ENCODE measurements around a stretch of chr15.

- PRO-cap, 2 experiments, result no peak in any of the 2 experiments
Observed at GRCh38 chr15:62135264-62136240, 29.5 kb downstream of the C2CD4B start.

DNA sequence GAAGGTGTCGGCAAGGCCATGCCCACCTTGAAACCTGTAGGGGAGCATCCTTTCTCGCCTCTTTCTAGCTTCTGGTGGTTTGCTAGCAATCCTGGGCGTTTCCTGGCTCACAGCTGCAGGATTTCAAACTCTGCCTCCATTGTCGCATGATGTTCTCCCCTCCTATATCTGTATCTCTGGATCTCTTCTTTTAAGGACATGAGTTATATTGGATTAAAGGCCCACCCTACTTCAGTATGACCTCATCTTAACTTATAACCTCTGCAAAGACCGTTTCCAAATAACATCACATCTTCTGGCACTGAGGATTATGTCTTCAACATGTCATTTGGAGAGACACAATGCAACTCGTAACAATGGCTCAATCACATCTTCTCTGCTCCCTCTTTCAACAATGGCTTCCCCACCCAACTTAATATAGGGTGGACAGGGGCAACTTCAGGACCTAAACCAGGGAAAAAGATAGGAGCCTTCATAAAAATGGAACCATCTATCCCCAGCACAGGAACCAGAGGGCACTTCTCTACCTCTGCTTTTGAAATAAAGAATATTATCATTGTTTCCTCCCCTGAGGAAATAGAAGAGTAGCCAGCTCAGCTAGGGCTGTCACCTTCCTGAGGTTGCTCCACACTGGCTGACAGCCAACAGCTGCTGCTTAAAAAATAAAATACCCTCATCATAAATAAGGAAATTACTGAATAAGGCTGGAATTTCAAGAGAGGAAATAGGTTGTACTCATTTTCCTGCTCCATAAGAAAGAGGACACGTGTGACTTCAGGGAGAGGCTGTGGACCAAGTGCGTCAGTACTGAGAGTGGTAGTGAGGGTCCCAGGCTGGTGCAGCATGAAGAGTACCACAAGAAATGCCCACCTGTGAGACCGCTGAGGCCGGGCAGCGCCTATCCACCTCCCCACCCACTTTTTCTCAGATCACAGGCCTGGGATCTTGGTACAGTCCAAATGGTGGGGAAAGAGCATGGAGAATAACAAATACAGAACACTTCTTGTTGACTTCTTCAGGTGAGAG is 7.9 kb upstream of the C2CD4B start:
- PRO-cap, 2 experiments, result no peak in any of the 2 experiments

DNA sequence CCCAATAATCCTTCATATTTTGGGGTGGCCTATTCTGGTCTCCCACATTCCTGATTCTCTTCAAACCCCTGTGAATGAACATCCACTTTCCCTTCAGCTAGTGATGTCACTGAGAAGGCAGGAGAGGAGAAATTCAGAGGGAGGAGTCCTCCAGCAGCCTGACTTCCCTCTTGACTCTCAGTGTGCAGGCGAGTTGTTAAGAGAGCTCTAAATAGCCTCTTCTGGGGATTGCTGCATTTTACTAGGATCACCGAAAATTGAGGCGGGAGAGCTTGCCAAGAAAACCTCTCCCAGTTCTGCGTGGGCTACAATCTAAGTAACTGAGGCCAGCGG is 168.6 kb downstream of the TLN2 start:
- PRO-cap, 2 experiments, result no peak in any of the 2 experiments

- PRO-cap, 2 experiments, result no peak in any of the 2 experiments
Observed at GRCh38 chr15:62624825-62625803, 234.8 kb downstream of the TLN2 start.

- PRO-cap, 2 experiments, result no peak in any of the 2 experiments
Observed at GRCh38 chr15:62674948-62675437, 284.6 kb downstream of the TLN2 start.

DNA sequence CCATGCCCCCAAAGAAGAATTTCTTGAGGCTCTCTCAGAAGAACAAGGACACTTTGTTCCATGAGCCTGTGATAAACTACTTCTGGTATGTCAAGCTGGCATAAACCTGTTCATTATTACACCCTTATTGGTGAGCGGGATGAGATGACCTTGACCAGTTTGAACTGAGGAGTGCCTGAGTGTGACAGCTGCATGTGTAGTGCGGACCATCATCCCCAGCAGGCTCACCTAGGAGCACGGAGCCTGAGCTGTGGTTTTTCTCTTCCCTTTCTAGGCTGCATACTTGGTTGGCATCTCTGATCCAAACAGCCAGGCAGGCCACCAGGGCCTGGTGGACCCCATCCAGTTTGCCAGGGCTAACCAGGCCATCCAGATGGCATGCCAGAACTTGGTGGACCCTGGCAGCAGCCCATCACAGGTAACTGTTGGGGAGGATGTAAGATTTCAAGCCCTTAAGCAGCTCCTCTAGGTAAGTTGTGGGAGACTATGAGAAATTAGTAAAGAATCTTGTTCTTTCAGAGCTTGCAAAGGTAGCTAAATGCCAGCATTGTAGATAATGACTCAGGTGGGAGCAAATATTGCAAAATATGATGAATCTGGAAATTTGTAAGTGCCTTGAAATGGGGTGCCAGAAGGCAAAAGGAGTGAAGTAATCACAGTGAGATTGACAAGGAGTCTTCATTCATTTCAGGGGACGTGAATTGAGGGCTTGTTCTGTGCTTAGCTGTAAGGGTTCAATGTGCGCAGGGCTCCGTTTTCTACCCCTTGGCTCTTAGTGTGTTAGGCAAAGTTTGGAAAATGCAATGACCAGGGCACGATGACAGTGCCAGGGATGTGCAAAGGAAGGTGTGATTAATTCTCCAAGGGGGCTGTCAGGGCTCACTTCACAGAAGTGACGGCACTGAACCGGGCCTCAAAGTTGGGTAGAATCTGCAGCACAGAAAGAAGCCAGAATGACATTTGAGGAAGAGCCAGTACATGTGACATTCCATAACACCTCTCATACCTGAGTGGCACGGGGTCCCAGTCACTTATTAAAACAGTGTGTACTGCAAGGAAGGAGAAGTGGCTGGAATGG is 288.7 kb upstream of the TPM1 start:
- PRO-cap, 2 experiments, result no peak in any of the 2 experiments

DNA sequence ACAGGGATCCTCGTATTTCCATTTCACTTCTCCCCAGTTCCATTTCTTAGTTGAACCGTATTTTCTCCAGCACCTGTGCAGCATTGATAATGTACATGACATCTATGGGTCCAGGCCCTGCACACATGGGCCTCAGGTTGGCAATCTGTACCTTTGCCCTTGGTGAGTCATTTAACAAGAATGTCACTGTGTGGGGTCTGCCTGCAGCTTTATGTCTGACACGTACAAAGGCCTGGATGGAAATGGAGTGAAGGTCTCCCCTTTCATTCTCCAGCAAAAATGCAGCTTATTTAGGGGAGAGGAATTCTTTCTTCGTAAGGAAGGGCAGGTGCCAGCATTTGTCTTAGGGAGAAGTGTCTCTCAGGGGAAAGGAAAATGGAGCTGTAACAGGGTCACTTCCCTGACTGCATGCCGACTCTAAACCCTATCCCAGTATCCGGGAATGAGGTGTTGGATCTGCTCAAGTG is 230.3 kb upstream of the TPM1 start:
- PRO-cap, 2 experiments, result no peak in any of the 2 experiments

- PRO-cap, 2 experiments, result peak in 1 of 2 experiments; most common minus-strand start chr15:62835585 (in 1)
Observed at GRCh38 chr15:62835282-62835724, 207.2 kb upstream of the TPM1 start.

GRCh38 chr15:62895675-62896505 is 146.7 kb upstream of the TPM1 start:
- PRO-cap, 2 experiments, result no peak in any of the 2 experiments

DNA sequence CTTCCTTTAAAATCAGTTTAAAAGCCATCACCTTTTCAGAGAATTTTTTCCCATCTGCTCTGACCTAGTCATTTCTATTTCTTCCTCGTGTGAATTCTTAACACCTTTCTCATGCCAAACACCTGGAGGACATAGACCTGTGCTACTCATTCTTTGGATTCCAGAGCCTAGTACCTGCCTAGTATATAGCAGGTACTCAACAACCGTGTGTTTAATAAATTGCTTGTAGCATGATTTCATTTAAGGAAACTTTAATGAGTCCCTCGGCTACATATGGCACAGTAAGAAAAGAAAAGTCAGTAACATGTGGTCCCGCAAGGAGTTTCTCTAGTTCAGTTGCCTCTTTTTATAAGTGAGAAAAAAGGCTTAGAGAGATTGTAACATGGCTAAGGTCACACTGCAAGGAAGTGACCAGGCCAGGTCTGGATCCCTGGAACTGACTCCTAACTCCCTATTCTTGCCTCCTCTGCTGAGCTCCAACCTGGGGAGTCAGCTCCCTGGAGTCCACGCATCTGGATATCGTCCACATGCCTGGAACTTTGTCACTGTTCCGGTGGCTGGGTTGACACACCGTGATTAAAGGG is 1.9 kb upstream of the TPM1 start:
- PRO-cap, 2 experiments, result no peak in any of the 2 experiments

GRCh38 chr15:63048740-63049668 is 6.5 kb downstream of the TPM1 start:
- PRO-cap, 2 experiments, result no peak in any of the 2 experiments

GRCh38 chr15:63061557-63062094 is 19.1 kb downstream of the TPM1 start:
- PRO-cap, 2 experiments, result no peak in any of the 2 experiments

DNA sequence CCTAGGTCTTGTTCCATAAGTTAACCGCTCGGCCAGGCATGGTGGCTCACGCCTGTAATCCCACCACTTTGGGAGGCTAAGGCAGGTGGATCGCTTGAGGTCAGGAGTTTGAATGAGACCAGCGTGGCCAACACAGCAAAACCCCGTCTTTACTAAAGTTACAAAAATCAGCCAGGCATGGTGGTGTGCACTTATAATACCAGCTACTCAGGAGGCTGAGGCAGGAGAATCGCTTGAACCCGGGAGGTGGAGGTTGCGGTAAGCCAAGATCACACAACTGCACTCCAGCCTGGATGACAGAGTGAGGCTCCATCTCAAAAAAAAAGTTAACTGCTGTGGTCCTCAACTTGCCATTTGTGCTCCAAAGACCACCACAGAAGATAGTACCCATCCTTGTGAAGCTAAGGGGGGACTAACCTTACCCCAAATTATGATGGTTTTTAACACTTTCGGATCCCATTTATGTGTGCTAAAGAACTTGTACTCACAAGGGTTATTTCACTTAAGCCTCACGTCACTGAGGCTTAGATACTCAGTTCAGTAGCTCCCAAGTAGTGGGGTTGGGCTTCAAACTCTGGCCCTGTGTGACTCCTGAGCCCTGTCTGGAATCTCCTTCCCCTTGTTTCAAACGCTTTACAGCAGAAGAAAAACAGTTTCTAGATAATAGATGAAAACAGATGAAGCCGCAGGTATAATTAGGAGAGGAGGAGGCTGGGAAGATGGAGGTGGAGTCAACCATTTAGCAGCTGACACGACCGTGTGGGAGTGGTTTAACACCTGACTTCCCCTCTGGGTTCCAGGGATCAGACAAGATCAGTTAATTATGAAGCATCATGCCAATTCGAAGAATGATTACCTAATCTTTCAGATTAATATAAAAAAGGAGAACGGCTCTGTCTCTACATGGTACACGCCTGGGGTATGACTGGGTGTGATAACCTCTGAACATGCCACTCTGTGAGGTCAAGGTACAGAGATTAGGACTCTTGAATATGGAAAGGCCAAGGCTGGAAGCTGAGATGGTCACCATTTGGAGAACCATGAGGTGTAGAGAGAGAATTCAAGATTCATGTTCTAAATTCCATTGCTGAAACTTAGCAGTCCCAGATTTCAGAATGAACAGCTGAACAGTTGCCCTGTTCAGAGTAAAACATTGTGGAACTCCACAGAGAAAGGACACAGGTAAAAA is 30.9 kb downstream of the TPM1 start:
- PRO-cap, 2 experiments, result no peak in any of the 2 experiments

DNA sequence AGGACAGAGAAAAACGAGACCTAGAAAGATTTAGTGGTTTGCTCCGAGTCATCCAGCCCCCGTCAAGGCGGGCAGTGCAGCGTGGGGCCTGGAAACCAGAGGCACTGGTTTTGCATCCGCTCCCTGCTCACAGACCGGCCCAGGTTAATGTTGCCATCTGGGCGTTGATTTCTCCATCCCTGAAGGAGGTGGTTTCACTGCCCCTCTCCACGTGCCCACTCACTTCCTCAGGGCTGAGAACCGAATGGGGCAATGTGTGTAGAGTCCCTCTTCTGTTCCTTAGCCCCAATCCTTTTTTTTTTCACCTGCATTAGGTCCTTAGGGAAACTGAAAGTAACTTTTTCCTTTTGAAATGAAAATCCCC is 32.8 kb downstream of the TPM1 start:
- PRO-cap, 2 experiments, result no peak in any of the 2 experiments

GRCh38 chr15:63105387-63105767 is 16.3 kb upstream of the LACTB start:
- PRO-cap, 2 experiments, result peak in 1 of 2 experiments; most common minus-strand start chr15:63105523 (in 1)

- PRO-cap, 2 experiments, result peak in 2 of 2 experiments; most common plus-strand start chr15:63123025 (in 2)
Observed at GRCh38 chr15:63122998-63123563, 1.4 kb downstream of the LACTB start.

DNA sequence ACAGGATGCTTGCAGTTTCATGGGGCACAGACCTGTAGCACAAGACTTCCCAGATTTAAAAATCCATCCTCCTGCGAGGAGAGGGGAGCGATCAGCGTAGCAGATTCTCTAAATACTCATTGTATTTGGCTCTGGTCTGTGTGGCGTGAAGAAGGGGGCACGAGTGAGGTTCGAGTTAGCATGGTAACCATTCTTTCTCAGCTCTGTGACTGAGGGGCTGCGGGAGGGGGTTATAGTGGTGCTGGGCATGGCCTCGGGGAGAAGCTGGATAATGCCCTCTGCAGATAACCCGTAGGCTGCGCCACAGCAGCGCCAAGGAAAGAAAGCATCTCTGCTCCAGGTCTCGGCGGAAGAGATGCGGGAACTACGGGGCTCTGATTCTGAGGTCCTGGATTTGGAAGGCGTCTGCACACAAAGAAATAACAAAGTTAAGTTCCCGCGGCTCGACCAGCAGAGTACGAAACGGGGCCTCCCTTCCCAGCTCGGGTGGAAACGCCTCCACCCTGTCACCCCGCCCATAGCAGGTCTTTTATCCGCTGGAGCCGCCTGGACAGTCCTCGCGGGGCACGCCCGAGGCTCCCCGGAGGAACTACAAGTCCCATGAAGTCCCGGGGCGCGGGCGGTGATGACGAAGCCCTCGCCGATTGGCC is 467 bp upstream of the RAB8B start:
- PRO-cap, 2 experiments, result peak in 2 of 2 experiments; most common minus-strand start position 502 of the sequence (in 1)

- PRO-cap, 2 experiments, result peak in 1 of 2 experiments; most common plus-strand start chr15:63203994 (in 1)
Observed at GRCh38 chr15:63203799-63204226, 14.4 kb downstream of the RAB8B start.

GRCh38 chr15:63245461-63245823 is 32.0 kb upstream of the APH1B start:
- PRO-cap, 2 experiments, result no peak in any of the 2 experiments

DNA sequence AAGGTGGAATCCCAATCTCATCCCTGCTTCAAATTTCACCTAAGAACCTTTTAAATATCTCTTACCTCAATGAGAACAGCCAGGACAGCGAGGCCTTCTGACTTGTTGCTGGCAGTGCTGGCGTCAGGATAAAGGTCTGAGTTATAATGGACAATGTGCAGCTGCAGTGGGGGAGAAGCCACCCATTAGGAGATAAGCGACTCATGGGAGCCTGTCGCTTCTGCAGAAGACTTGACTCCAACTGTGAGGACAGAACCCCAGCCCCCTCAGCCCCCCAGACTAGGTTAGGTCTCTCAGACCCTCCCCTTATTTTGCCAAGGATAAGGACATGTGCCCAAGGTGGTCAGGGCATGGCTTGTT is 39.7 kb downstream of the CA12 start:
- PRO-cap, 2 experiments, result no peak in any of the 2 experiments